ENCODE measurements around the genes TSPAN17, HK3 and GRK6.

DNA sequence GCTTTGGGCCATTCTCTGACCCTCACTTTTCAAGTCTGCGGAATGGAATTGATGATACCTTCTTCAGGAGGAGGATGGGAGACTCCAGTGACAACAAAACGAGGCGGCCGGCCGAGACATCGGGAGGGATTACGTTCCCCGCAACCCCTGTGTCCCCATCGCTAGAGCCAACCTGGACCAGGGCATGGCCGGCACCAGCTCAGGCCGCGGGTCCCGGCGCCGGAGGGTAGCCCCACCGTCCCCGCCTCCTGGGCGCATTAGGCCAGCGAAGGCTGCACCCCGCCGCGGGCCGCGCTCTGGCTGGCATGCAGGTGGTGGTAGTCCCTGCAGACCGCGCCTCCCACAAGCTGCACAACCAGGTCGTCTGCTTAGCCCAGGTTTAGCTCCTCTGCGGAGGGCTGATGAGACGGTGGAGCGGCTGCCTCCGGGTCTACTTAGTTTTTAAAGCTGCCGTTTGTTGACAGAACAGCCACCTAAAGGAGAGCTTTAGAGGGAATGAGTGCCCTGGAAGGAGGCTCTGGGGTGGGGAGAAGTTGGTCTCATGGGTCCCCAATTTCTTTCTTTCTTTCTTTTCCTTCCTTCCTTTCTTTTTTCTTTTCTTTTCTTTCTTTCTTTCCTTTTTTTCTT is 5.3 kb upstream of the CDHR2 start:
- PRO-cap, result unidirectional peak, minus-strand start at position 366 of the sequence; unidirectional peak, minus-strand start at position 416 of the sequence

DNA sequence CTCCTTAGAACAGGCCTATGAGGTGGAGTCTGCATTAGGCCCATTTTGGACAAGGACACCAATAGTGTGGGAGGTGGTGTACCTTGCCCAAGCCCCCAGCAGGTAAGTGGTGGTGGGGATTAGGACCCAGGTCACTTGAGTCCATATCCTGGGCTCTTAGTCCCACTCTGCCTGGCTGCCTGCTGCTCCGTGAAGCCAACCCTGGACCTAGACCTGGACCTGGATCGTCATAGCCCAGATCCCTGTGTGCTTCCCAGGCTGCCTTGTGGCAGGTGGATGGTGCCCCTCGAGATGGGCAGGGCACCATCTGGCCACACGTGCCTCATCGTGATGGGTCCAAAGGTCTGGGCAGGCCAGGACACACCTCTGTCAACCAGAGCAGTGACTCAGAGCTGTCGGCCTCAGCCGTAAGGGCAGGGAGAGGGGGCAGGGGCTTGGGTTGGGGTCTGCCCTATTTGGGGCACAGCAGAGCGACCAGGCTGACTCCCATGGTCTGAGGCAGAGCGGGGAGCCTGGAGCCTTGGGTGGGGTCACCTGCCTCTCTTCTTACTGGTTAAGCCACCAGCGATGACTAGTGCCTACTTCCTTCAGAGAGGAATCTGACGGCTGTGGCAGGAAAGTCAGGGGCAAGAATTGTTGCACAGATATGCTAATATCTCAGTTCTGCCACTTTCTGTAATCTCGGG is 3.4 kb upstream of the CDHR2 start:
- PRO-cap, result no peak

DNA sequence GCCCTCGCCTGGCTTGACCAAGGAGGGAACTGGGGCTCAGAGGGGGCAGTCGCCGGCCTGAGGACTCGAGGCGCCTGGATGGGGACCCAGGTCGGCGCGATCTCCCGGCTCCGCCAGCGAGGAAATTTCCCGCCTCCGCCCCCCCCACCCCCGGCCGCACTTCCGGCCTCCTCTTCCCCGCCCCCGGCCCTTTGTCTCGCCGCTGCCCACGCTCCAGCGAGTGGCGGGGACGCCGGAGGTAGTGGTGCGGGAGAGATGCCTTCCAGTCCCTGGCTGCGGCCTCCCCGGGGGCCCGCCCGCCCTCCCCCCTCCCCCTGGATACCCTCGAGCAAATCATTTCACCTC is 454 bp upstream of the GPRIN1 start:
- PRO-cap, result no peak

GRCh38 chr5:176646838-176647309 is 410 bp upstream of the TSPAN17 start:
- PRO-cap, result bidirectional peak, plus-strand start at chr5:176647402, minus-strand start at chr5:176647169

DNA sequence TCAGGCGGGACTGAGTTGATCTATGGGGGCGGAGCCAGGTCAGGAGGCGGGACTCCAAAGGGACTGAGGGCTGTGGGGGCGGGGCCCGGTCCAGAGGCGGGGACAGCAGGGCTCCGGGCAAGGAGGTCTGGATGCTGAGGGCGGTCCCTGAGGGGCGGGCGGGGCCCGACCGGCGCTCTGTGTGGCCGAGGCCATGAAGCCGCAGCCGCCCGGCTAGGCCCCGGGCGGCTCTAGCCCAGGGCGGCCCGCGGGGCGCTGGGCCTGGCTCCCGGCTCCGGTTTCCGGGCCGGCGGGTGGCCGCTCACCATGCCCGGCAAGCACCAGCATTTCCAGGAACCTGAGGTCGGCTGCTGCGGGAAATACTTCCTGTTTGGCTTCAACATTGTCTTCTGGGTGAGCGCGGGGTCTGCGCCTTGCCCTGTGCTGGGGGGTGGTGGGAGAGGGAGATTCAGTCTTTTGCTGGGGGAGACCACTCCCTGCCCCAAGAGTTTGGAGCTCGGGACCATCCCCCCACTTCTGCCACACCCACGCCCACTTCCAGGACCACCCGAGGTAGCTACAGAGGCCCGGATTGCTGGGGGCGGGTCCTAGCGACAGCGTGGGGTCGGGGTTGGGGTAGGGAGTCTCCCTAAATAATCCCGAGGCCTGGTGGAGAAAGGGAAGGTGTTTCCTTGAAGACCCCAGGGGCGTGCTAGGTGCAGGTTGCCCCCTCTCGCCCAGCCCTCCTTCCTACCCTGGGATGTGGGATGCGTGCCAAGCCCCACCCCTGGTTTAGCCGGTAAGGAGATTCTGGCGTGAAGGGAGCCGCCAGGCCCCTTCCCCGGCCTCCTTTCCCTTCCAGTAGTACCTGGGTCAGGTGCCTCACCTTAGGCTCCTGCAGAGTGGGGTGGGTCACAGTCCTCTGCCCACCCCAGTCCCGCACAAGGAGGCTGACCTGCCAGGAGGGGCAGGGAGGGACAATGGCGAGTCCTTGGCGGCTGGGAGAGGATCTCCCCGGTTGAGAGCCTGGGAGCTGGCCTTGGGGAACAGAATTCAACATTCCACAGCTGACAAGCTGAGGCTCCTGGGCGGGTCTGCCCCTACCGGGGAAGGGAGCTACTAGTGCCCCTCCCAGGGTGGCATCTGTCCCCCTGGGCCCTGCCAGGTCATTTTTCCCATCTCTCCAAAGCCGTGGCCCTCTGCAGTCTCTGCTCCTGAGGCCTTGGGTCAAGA is at the start of gene TSPAN17:
Gene TSPAN17 (plus strand): TSS at position 175 of the 1,212 bp plus-strand sequence.
- PRO-cap, result bidirectional peak, plus-strand start at position 93 of the sequence, minus-strand start outside the sequence

- PRO-cap, result no peak
Observed at GRCh38 chr5:176687790-176688214, 40.5 kb downstream of the TSPAN17 start.

- PRO-cap, result no peak
Observed at GRCh38 chr5:176899246-176900017, at the start of gene HK3. HK3 (minus strand) TSS chr5:176899346.

- PRO-cap, result no peak
Observed at GRCh38 chr5:177133123-177133358, 532 bp upstream of the NSD1 start.

DNA sequence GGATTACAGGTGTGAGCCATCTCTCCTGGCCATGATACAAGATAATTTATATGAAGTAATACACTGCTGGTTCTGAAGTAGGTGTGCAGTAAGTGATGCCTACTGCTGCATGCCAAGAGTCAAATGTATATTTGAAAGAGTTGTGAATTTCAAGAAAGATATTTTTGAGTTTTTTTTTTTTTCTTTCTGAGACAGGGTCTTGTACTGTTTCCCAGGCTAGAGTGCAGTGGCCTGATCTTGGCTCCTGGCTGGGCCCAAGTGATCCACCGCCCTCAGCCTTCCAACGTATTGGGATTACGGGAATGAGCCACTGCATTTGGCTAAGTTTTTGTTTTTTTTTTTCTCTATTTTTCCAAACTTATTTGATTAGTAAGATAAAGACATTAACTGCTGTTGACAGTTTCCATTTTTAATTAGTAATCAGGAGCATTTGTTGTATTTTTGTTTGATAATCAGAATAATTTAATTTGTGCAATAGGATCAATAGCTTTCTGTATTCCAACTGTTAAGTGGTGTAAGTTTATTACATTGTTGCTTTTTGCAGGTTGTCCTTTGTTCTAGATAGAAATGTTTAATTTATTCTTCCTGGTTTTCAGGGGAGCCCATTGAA is 10.6 kb downstream of the NSD1 start:
- PRO-cap, result no peak

DNA sequence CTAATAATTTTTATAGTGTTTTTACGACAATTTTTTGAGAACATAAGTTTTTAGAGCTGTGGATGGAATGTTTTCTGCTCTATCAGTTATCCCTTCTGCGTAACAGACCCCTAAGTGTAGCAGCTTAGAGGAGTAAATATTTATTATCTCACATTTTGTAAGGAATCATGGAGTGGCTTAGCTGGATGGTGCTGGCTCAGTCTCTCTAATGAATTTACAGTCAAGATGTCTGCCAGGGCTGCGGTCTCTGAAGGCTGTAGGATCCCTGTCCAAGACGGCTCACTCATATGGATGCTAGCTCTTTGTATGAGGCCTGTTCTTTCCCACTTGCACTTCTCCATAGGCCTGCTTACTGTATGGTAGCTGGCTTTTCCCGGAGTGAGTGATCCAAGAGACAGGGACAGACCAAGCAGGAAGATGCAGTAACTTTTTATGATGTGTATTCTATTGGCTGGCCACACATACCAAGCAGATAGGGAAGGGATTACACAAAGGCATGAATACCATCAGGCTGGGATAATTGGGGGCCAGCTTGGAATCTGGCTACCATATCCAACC is 20.3 kb downstream of the NSD1 start:
- PRO-cap, result no peak

DNA sequence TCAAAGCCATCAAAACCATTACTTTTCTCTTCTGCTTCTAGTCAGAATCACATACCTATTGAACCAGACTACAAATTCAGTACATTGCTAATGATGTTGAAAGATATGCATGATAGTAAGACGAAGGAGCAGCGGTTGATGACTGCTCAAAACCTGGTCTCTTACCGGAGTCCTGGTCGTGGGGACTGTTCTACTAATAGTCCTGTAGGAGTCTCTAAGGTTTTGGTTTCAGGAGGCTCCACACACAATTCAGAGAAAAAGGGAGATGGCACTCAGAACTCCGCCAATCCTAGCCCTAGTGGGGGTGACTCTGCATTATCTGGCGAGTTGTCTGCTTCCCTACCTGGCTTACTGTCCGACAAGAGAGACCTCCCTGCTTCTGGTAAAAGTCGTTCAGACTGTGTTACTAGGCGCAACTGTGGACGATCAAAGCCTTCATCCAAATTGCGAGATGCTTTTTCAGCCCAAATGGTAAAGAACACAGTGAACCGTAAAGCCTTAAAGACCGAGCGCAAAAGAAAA is 77.5 kb downstream of the NSD1 start:
- PRO-cap, result no peak

DNA sequence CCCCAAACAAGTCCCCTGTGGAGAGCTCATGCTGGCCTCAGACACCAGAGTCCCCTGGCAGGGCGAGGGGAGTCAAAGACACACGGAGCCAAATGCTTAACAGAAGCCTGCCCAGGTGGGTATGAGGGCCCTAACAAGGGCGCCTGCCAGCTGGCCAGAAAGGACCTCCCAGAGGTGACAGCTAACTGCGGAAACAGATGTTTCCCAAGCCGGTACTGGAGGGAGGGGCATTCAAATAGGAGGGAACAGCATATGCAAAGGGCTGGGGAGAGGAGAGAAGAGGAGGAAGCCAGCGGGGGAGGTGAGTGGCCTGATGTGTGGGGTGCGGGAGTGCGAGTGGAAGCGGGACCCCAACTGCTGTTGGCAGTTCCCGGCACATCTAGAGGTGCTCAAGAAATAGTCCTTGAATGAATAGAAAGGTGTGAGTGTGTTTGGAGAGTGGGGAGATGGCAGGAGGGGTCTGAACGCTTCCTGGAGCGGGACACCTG is 858 bp downstream of the MXD3 start:
- PRO-cap, result no peak

DNA sequence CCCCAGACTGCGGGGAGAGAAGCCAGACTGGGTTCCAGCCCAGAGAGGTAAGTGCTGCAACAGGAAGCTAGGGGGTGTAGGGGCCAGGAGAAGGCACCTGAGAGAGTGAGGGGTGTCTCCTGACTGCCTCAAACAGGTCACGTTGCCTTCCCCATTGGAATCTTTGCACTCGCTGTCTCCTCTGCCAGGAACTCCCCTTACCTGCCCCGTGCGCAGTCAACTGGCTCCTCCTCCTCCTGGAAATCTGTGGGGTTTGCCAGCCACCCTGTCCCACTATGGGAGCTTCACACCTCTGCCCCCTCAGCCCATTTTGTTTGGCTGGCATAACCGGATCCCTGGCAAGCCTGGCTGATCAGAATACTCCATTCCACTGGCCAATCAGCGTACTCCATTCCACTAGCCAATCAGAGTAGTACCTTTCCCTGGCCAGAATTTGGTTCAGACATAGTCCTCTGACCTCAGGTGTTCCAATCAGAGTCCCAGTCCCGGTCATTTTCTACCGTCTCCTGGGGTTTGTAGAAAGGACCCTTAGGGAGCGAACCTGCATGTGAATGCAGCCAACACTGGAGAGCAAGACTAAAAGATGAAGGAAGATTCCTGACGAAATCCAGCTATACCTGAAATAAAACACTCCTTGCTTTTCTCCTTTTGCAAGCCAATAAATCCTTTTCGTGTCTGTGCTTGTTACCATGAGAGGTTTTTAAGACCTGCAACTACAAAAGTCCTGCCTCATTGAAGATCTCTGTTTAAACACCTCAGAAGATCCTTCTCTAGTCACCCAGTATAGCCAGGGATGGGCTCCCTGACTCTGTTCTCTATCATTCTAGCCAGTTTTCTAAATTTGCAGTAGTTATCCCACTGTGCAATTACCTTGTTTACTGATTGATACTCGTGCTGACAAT is 10.2 kb upstream of the SLC34A1 start:
- PRO-cap, result no peak

- PRO-cap, result bidirectional peak, plus-strand start at chr5:177426676, minus-strand start at chr5:177426250; bidirectional peak, plus-strand start at chr5:177427071, minus-strand start at chr5:177426986
Observed at GRCh38 chr5:177426472-177427196, at the start of gene GRK6. GRK6 (plus strand) TSS chr5:177426676.

DNA sequence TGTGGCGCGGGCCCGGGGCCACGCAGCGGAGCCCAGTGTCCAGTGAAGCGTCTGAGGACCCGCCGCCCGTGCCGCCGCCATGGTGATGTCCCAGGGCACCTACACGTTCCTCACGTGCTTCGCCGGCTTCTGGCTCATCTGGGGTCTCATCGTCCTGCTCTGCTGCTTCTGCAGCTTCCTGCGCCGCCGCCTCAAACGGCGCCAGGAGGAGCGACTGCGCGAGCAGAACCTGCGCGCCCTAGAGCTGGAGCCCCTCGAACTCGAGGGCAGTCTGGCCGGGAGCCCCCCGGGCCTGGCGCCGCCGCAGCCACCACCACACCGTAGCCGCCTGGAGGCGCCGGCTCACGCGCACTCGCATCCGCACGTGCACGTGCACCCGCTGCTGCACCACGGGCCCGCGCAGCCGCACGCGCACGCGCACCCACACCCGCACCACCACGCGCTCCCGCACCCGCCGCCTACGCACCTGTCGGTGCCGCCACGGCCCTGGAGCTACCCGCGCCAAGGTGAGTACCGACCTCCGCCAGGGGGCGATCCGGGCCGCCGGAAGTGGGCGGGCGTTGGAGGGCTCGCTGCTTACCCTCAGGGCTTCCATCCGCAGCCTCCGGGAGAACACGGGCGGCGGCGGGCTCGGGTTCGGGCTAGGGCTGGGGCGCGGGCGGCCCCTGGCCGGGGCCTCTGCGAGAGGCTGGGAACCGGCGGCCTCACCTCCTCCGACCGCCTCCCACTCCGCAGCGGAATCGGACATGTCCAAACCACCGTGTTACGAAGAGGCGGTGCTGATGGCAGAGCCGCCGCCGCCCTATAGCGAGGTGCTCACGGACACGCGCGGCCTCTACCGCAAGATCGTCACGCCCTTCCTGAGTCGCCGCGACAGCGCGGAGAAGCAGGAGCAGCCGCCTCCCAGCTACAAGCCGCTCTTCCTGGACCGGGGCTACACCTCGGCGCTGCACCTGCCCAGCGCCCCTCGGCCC is 8.7 kb downstream of the PRR7 start:
- PRO-cap, result bidirectional peak, plus-strand start at position 588 of the sequence, minus-strand start at position 344 of the sequence

DNA sequence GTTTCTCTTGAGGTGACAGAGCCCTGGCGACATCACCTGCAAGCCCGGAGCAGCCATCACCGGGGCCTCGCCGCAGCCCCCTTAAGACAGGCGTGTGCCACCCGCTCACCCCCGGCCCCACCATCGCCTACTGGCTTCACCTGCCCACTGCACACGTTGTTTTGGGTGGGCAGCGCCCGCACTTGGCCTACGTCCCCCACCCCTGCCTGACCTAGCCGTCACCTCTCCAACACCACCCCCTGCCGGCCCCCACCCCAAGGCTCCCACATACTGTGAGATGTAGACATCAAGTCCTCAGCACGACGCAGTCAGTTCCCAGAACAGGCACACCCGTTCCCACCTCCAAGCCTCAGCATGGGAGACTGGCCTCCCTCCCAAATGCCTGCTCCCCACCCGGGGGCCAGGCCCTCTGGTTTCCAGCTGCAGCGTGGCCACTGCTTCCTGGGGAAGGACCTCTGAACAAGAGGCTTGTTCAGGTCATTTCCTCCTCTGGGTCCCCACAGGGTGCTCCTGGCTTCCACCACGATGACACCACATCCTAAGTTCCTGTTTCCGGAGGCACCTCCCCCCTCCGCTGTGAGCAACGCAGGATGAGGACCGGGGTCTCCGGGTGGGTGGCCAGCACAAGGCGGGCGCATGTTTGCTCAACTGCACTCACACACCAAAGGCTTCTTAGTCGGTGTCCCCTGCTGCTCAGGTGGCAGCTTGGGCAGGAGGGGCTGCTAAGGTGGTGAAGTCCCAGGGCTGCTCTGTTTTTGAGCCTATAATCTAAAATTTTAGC is 11.3 kb downstream of the DBN1 start:
- PRO-cap, result no peak

DNA sequence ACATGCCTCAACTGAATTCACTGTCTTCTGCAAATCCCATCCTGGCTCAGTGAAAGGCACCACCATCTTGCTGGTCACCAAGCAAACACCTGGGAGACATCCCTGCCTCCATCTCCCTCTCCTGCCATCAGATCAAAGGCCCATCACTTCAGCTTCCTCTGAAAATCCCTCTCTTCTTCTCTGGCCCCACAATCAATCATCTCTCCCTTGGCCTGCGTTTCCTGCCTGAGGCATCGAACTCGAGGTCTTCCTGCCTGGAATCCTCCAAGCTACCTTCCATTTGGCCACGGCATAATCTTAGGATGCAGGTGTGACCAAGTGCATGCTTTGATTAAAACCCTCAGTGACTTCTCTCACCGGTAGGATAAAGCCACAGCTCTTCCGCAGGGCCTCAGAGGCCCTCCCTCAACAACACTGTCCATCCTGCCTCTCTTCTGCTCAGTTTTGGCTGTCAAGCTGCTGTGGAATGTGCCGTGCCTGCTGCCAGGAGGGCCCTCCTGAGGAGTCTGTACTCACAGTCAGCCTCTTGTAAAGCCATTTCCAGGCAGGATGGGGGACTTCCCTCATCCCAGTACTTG is 13.6 kb upstream of the DDX41 start:
- PRO-cap, result no peak

GRCh38 chr5:177546087-177546981 is 8.0 kb downstream of the FAM193B start:
- PRO-cap, result unidirectional peak, plus-strand start at chr5:177546625

- PRO-cap, result no peak
Observed at GRCh38 chr5:177693813-177694132, 93.8 kb downstream of the B4GALT7 start.

- PRO-cap, result no peak
Observed at GRCh38 chr5:178006650-178007088, 10.6 kb upstream of the PROP1 start.